Cardiac ventricle fibroblast (primary cell): ENCODE measurements around a stretch of chr6.

DNA sequence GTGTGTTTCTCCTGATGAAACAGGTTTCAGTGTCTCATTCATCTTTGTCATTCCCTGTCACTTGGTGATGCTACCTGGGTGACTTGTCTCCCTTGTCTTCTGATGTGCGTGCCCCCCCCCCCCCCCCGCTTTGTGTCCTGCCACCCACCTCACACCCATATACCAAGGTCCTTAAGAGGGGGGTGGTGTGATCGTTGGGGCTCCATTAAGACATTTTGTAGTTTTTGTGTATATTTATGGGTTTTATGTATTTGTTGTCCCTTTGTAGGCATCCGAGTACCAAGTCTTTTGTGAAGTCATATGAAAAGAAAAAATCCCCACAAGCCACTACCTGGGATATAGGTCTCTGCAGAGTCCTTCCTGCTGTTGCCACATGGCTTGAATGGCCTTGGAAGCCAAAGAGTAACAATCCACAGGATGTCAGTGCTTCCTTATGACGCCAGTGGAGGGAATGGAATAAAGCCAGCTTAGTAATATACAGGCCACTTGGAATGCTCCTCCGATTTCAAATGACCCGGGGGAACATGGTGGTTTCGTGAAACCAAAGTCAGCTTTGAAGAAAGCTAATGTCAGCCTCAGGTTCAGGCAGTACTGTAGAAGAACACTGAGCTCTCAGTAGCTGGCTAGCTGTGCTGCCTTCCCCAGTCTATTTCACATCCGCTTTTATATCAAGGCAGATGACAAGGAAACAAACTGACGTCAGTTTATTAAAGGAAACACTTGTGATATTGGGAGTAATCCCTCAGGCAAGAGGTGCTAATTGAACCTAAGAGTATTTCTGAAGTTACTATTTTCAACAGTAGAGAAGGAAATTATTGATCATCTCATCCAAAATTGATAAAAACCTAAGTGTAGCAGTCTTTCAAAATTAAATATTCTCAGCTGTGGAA is 189.2 kb downstream of the DTNBP1 start:
- RAMPAGE, long total RNA, result no peak

DNA sequence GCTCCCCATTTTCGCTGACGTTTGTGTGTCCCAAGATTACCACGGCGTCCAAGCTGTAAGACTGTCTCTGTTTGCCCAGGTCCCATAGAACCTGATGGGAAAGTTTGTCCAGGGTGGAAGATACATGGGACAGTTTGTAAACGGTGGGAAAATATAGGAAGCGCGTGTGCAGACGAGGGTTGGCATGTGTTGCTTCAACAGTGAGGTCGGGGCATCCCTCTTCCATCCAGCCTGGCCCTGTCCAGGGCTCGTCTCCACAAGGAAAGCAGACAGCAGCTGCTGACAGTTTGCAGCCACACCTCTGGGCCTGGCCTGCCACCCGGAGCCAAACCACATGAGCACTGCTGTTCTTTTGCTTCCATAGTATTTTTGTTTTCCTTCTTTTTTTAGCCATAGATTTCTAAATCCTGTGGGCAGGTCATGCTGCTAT is 167.6 kb downstream of the DTNBP1 start:
- RAMPAGE, long total RNA, result no peak

- RAMPAGE, long total RNA, result no peak
These were observed 157.2 kb downstream of the DTNBP1 start for GRCh38 chr6:15505446-15506139.

GRCh38 chr6:15520422-15521107 is 142.3 kb downstream of the DTNBP1 start:
- RAMPAGE, long total RNA, result no peak

GRCh38 chr6:15621269-15622164 is 41.3 kb downstream of the DTNBP1 start:
- RAMPAGE, long total RNA, result no peak

DNA sequence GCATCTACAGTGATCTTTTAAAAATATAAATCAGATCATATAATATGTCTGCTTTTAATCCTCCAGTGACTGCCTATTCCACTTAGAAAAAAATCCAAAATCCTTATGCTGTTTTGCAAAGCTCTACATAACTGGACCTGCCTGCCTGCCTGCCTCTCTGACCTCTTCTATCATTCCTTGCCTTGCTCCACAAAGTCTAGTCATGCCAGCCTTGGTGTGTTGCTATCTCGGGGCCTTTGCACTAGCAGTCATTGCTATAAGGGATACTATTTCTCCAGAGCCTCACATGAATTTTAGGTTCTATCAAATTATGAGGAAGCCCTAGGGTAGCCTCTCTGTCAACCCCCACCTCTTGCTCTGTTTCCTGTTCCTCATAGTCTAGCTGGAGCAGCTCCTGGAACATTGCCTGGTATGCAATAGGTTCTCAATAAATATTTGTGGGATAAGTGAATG is 46.7 kb upstream of the DTNBP1 start:
- RAMPAGE, long total RNA, result no peak

DNA sequence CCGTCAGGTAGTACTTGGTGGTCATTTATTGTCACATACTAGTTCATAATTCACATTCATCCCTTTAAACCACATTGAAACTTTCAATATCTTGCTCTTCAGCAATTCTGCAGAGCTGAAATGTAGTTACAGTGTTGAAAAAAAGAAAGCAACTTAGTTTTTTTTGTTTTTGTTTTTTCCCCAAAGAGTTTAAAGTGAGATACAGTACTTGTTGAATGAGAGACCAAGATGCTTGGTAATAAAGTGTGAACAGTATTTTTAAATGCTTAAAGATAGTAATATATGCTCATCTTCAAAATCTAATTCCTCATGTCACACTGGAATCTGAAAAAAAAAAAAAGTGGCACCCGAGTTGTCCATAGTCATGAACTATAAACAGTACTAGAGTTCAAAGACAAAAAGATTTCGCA is 66.6 kb downstream of the GMPR start:
- RAMPAGE, long total RNA, result no peak

DNA sequence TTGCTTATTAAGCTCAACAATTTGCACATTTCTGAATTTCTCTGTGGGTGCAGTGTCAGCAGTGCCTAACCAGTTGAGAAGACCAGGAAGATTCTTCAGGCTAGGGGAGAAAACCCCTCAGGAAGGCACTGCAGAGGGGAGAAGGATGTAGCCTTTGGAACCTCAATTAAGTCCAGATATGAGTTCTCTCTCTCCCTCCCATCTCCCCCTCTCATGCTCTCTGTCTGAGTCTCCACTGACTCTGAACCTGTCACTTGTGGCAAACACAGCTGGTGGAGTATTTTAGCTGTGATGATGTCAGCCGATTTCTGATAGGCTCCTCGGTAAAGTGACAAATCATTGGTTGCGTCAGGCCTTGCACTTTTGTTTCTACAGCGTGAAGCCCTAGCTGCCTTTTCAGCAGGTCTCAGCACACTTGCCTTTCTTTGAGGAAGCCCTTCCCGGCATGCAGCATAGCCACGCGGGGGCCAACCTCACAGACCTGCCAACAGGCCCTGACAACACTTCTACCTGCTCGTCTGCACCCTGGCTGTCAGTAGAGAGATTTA is 84.2 kb downstream of the GMPR start:
- RAMPAGE, long total RNA, result no peak

DNA sequence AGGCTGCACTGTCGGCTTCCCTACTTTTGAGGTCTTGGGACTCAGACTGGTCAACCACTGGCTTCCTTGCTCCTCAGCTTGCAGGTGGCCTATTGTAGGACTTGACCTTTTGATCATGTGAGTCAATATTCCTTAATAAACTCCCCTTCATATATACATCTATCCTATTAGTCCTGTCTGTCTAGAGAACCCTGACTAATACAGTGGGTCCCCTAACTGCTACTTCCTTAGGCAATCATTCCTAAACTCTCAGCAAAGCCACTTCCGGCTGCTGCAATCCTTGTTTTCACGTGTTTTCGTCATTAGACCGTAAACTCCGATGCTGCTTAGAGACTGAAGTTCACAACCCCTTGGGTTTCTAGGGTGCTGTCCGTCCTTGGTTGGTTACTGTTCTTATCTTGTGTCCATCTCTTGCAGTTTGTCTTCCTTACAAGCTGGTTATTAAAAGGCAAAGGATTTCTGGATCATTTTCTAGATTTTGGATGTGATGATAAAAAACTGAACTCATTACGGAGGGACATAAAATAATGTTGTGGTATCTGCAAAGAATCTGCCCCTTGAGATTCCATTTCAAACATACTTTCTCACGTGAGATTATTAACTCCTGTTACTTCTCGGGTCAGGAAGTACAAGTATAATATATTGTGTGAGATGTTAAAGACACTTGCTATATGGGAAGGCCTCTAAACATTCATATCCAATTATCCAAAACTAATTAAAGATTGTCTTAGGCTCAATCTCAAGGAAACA is 106.4 kb downstream of the GMPR start:
- RAMPAGE, long total RNA, result no peak

- RAMPAGE, long total RNA, result no peak
These were observed 117.7 kb downstream of the GMPR start for GRCh38 chr6:16355983-16356527.

- RAMPAGE, long total RNA, result no peak
These were observed 123.6 kb downstream of the GMPR start for GRCh38 chr6:16361839-16362612.

DNA sequence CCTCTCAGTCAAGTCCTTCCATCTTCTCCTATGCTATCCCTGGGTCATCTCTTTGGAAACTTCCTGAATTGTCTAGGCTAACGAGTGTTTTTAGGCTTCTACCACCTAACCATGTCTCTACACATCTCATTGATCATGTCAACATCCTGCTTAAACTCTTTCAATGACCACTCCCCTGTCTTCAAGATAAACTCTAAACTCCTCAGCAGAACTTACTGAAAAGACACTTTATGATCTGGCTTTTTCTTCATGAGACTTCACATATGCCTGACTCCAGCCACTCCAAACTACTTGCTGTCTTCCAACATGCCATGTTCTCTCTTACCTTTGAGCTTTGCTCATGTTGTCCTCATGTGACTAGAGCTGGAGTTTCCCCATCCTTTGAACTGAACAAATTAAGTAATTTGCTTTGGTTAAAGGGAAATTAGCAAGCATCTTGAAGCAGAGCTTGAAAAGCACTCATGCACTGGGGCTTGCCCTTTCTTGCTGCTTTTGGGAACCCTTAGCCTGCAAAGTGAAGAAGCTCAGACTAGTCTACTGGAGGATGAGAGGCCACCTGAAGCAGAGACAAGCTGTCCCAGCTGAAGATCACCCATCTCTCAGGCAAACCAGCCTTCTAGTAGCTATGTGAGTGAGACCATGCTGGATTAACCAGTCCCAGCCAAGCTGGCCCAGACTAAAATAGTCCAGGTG is 235.6 kb downstream of the GMPR start:
- RAMPAGE, long total RNA, result no peak

DNA sequence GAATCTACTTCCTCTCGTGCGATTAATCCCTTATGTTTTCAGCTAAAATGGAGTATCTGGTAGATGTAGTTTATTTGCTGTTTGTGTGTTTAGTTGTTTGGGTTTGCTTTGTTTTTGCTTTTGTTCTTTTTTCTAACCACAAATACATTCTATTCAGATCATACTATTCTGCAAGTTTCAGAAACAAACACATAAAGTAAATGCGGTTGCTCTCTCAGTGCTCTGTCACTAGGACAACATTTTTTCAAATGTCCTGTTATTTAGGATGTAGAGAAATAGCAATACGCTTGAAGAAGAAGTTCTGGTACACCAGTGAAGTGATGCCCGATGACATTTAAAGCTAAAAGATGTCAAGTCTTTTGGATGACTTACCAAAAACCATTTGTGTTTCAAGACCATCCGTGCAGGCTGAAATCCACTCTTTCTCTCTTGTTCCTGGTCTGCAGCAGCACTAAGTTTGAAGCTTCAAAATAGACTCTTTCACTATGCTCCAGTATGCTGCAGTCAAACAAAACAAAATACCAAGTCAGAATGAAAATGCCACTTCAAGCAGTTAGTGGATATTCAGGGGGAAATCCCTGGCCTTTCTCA is 103.8 kb downstream of the ATXN1 start:
- RAMPAGE, long total RNA, result no peak

- RAMPAGE, long total RNA, result no peak
These were observed 77.4 kb downstream of the ATXN1 start for GRCh38 chr6:16683741-16684395.

- RAMPAGE, long total RNA, result no peak
These were observed 66.5 kb downstream of the ATXN1 start for GRCh38 chr6:16694720-16695273.

DNA sequence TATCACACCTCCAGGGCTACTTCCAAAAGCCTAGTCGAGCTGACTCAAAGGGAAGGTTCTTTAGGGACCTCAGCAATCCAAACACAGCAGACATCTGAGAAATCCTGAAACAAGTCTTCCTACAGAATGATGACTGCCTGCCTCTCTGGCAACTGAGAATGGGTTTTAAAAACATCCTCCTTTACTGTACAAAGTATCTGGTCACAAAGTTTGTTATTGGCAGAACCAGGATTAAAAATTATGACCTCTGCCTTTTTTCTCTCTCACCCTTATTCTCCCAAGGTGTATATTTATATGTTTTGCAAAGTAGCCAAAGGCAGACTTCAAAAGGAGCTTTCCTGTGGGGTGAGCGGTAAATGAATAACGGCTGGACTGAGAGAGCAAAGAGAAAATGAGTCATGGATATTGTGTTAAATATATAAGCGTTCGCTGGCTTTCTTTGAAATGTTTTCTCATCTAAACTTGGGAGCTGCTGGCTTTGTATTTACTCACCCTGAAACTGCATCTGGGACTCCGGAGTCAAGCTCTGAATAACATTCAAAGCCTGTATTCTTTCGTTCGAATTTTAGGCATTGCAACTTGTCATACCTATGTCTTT is 32.2 kb downstream of the ATXN1 start:
- RAMPAGE, long total RNA, result no peak

GRCh38 chr6:16752347-16752896 is 8.8 kb downstream of the ATXN1 start:
- RAMPAGE, long total RNA, result no peak

DNA sequence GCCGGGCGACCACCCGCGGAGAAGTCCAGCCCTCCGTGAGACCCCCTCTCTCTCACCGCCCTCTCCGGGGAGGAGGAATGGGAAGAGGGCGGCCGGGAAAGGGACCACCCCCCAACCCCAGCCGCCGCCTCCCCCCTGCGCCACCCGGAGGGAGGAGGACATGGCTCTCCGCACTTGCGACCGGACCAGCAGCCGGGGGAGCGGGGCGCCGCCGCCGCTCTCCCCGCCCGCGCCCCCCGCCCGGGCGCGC is 639 bp downstream of the ATXN1 start:
- RAMPAGE, long total RNA, result no peak

- RAMPAGE, long total RNA, result no peak
These were observed 75.2 kb upstream of the ATXN1 start for GRCh38 chr6:16836325-16837012.

- RAMPAGE, long total RNA, result no peak
These were observed 2.5 kb upstream of the RBM24 start for GRCh38 chr6:17278652-17279086.